GM06990 (cell line): ENCODE data around the genes ZNHIT1, COL26A1, MYL10 and SPDYE6.

DNA sequence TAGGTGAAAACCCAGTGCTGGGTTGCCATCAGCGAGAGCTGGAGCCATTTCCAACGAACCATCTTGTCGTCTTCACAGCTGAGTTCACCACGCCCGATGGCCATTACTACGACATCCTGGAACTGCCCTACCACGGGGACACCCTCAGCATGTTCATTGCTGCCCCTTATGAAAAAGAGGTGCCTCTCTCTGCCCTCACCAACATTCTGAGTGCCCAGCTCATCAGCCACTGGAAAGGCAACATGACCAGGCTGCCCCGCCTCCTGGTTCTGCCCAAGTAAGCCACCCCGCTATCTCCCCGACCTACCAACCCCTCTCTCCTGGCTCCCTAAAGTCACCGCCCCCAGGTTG lies 6.7 kb downstream of the SERPINE1 start:
- RRBS: no CpG with 5 or more reads among the region's 11 CpGs

DNA sequence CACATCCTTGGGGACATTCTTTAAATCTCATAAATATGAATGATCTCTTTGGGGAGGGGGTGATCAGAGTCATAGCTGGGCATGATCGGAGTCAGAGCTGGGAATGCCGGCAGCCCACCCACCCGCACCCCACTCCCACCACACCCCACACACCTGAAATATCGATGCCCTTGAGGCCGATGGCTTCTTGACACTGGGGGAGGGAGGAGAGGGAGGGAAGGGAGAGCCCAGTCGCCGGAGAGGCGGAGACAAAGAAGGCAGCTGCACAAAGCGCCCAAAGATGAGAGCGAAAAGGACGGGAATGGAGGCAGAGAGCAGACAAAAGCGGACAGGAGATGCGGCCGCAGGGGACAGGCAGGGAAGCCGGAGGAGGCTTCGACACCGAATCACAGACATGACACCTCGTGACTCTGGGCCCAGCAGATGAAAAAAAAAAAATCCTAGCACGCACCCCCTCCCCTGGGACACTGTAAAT lies 1.1 kb downstream of the NAT16 start:
- RRBS: 4% methylated on average over 4 of the region's 19 CpGs

- RRBS: 10% methylated on average over 8 of the region's 41 CpGs
Observed at GRCh38 chr7:101217860-101218816, at the start of gene ZNHIT1. Gene ZNHIT1, plus strand, starts transcription at chr7:101218165.

DNA sequence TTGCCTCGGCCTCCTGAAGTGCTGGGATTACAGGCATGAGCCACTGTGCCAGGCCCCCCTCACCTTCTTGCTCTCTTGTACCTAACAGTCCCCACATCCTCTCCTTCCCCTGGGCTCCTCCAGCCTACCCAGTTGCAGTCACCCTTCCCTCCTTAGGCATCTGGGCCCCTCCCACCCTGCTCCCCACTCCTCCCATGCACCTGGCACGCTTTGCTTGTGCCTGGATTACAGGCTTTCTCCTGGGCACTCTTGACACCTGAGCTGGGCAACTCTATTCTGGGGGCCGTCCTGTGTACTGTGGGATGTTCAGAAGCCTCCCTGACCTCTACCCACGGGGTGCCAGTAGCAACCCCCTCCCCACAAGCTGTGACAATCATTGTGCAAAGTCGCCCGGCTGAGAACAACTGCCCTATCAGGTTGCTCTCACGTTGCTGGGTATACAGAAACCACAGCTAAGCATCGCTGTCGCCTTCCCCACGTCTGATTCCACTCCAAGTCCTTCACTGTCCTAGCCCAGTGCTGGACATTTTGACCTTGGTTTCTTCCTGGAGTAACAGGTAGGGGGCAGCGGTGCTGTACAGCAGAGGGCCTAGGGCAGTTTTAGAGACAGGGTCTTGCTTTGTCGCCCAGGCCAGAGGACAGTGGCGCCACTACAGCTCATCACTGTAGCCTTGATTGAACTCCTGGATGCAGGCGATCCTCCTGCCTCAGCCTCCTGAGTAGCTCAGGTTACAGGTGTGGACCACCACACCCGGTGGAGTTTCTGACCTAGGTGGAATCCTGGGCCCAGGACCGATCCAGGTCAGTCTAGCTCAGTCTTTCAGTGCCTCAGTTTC lies 2.7 kb downstream of the CLDN15 start:
- RRBS: no CpG with 5 or more reads among the region's 16 CpGs

- RRBS: no CpG with 5 or more reads among the region's 25 CpGs
Observed at GRCh38 chr7:101236178-101236882, 1.3 kb downstream of the CLDN15 start.

DNA sequence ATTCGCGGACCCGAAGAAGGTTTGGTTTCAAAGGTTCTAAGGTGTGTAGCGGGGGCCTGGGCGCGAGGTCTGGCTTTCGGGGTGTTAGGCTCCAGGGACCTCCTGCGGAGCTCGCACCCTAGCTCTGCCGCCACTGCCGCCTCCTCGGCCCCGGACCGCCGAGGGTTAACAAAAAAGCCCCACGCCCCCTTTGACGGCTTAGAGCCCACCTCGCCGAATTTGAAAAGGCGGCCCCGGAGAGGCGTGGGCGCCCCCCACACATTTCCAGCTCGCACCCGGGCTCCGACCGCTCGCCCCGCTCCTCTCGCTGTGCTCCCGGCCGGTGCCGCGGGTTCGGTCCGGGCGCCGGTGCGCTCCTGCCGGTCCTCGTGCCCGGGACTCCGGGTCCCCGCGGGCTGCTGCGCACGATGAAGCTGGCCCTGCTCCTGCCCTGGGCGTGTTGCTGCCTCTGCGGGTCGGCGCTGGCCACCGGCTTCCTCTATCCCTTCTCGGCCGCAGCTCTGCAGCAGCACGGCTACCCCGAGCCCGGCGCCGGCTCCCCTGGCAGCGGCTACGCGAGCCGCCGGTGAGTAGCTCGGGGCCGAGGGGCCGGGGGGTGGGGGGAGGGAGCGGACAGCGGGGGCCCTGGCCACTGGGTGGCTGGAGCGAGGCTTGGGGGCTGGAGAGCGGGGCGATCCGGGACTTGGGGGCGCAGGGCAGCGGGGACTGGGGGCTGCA lies at the start of gene COL26A1:
Gene COL26A1, plus strand, starts transcription at position 250 of the 717 bp plus-strand sequence.
- RRBS: 16% methylated on average over 41 of the region's 75 CpGs

DNA sequence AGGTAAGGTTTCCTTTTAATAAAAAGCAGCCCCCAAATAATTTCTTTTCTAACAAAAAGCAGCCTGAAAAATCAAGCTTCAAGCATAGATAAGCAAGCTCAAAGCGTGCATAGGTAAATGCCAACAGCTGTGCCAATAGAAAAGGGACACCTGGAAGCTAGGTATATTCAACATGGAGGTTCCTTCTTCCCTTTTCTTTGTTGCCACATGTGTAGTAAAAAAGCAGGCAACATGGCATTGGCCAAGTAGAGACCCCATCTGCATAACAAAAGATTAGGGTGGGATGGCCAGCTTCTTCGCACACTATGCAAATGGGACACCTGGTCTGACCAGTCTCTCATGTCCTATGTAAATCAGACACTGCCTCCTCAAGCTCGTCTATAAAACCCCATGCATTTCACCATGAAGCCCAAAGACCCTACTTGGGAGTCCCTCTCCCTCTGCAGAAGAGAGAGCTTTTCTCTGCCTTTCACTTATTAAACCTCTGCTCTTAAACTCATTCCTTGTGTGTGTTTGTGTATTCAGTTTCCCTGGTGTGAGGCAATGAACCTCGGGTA lies 54.0 kb downstream of the MYL10 start:
- RRBS: no CpG with 5 or more reads among the region's 4 CpGs

DNA sequence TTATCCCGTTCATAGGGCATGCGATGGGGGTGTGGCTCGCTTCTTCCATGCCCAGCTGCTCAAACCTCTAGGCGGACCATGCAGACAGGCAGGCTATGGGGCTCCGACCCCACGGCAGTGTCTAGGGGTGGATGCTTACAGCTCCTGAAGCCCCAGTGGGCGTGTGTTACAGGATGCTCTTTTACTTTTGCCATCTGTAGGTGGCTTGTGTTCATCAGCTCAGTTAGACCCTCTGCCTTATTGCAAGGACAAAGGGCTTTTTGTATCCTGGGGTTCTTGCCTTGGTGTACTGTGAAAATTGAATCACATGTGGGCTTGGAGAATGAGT lies at the start of gene MYL10:
Gene MYL10, minus strand, starts transcription at position 99 of the 328 bp plus-strand sequence.
- RRBS: no CpG with 5 or more reads among the region's 7 CpGs

DNA sequence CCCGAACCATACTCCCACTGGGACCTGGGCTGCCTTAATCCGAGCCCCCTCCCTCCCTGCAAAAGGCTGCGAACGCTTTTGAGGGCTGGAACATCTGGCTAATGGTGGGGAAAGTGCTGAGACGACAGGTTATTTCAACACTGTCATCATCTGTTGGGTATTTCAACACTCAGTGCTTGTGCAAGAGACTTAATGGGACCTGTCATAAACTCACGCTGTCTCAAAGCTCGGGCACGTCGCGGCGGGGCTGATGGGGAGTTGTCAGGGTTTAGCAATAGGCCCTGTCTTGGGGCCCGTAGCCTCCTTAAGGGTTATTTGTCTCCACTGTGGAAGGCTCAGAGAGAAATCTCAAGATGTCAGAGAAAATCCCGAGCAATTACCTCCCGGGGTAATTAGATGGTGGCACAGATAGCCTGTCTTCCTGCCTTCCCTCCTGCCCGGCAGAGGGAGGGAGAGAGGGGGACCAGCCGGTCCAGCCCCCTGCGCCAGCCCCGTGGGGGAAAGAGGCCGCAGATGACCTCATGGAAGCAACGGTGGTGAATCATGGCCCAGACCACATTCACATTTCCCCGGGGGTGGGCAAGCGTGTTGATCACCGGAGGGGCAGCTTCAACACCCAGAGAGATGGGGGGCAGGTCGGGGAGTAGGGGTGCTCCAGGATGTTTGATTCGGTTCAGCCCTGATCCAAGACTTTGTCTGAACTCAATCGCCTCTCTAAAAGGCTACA lies 88.7 kb upstream of the MYL10 start:
- RRBS: 20% methylated on average over 5 of the region's 26 CpGs

- RRBS: 3% methylated on average over 11 of the region's 40 CpGs
Observed at GRCh38 chr7:101814505-101815246, 2.8 kb upstream of the CUX1 start.

GRCh38 chr7:101890754-101891203 lies 73.4 kb downstream of the CUX1 start:
- RRBS: no CpG with 5 or more reads among the region's 5 CpGs

GRCh38 chr7:101953047-101953452 lies 135.6 kb downstream of the CUX1 start:
- RRBS: no CpG with 5 or more reads among the region's 11 CpGs

DNA sequence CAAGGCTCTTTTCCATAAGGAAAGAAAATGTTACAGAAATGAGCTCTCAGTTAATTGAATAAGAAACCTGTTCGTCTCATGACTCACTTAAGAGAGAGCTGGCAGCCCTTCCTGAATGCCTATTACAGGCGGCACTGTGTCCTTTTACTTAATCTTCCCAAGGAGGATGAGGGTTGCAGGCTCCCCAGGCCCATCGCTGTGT lies 168.8 kb downstream of the CUX1 start:
- RRBS: no CpG with 5 or more reads among the region's 3 CpGs

GRCh38 chr7:102099009-102099293 lies 187.7 kb upstream of the SH2B2 start:
- RRBS: no CpG with 5 or more reads among the region's 5 CpGs

GRCh38 chr7:102175098-102175954 lies 111.3 kb upstream of the SH2B2 start:
- RRBS: 93% methylated on average over 4 of the region's 25 CpGs

DNA sequence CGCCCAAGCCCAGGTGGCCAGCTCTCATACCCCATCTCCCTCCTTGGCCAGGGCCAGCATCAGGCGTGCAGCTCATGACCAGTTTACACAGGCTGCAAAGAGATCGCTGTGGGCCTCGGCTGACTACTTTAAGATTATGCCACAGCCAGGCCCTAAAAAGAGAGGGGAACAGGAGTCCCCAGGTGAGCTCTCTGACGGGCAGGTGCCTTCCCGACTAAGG lies 33.5 kb upstream of the SH2B2 start:
- RRBS: no CpG with 5 or more reads among the region's 6 CpGs

DNA sequence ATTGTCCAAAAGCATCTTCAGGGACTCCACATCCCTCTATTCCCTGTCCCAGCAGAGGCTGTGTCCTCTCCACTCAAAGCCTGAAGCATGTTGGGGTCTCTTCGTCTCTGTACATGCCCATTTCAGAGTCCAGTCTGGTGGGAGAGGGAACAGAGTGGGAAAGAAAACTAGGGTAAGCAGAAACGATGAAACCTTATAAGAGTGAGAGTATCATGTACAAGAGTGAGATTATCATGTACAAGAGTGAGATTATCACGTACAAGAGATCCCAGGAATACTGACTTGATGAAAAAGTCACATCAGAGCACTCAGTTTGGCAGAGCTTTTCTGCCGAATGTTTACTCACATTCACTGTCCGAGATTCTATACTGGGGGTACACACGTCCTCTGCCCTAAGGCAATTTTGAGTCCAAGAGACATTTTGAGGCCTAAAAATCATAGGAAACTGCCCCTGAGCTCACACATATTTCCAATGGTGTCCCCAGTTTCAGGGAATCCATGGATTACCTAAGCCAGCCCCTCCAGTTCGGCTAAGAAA lies at the start of gene SPDYE6:
Gene SPDYE6, minus strand, starts transcription at position 134 of the 538 bp plus-strand sequence.
- RRBS: no CpG with 5 or more reads among the region's 7 CpGs

DNA sequence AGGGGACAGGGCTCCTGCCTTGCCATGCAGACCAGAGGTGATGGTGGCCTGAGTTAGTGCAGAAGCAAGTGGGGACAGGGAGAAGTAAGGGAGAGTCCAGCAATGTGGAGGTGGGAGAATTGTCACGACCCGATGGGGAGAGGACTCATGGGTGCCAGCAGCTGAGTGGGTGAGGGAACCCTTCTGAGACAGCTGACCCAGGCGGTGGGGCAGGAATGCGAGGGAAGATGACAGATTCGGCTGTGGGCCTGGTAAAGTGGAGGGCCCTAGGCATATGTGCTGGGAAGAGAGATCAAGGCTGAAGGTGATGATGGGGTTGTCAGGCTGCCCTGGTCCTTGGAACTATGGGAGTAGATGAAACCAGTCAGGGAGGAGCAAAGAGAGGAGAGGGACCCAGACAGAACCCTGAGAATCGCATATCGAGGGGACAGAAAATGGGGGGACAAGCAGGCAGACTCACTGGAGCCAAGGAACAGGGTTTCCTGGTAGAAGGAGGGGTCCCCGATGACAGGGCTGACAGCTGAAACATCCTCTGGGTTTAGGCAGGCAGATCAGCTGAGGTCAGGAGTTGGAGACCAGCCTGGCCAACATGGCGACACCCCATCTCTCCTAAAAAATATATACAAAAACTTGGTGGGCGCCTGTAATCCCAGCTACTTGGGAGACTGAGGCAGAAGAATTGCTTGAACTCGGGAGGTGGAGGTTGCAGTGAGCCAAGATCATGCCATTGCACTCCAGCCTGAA lies 3.7 kb upstream of the ORAI2 start:
- RRBS: no CpG with 5 or more reads among the region's 11 CpGs